ENCODE data around the gene ZNF618.

DNA sequence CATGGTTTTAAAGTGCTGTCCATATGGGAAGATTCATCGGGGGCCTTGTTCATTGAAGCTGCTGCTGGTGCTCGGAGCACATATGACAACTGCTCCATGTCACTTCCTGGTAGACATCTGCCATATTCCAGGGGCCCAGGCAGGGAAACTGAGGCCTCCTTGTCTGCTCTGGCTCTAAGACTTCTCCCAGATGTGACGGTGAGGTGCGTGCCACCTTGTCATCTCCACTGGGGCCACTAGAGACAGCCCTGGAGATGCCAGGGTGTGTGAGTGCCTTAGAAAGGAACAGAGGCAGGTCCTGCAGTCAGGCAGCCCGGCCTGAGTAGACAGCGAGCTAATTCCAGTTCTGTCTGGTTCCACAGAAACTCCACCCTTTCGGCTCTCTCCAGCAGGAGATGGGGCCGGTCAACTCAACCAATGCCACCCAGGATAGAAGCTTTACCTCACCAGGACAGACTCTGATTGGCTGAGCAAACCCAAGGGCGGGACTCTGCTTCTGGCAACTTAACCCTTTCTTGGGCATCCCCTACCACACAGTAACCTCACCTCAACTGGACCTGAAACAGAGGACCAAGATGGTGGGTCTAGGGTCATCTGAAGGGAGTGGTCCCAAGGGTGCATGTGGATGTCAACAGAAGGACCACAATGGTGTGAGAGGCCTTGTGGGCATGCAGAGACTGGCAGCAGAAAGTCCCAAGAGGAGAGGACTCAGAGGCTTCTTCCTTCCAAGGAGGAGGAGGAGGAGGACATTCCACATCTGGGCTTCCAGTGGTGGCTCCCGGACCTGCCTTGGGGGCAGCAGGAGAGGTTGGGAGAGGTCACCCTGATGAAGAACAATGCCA is 77.7 kb downstream of the RGS3 start:
- PRO-cap = no peak

DNA sequence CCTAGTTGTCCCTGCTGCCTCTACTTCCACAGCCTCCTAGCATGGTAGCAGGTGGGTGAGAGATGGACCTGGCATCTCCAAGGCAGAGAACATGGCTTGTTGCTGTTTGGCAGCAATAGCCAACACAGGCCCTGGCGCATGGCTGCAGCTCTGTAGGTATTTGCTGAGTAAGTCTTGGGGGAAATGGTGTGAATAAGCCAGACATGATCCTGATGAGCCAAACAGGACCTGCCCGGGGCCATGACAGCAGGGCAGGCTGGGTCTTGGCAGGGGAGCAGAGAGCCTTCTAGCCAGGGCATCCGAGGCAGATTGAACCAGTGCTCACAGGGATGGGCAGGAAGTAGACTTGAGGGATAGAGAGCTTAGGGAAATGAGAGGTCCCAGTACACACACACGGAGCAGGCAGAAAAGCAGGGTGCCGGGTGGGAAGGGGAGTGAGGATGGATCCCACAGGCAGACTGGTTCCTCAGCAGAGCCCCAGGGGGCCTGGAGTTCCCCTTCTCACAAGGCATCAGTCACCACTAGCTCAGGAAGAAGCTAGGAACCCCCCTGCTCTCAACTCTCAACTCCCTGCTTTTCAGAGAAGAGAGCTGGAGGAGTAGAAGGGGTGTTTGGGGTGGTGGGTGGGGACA is 111.0 kb downstream of the RGS3 start:
- PRO-cap = no peak

- PRO-cap = no peak
Measured at GRCh38 chr9:113655305-113655761, 191.8 kb downstream of the RGS3 start.

DNA sequence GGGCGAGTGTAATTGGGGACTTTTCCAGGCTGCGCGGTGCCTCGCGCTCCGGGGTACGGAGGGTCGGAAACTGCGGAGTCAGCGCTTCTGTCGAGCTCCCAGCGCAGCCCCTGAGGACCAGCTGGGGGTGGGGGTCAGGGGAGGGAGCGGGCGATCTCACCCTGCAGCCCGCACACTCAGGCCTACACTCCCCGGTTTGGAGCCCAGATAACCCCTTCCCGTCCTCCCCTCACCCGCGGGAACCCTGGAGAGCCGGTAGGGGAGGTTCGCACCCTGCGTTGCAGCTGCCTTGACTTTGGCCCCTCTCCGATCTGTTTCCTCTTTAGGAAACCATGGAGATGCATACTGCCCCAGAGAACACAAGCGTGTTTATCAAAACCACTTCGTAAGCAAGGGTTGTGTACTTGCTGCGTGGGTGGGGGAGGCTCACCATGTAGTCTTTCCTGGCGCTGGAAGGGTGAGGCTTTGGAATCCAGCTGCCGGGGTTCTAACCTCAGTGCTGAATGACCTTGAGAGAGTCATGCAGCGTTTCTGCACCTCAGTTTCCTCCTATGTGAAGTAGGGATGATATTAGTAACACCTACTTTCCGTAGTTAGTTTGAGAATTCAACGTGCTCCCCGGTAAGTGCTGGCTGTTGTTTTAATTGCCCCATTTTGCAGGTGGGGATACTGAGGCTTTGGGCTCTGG is 188.1 kb upstream of the ZNF618 start:
- PRO-cap = no peak

- PRO-cap = unidirectional peak, plus-strand start at chr9:113876113
Measured at GRCh38 chr9:113875630-113876635, at the start of gene ZNF618. Gene ZNF618, plus strand, starts transcription at chr9:113876309.

GRCh38 chr9:113876636-113877106 is 562 bp downstream of the ZNF618 start:
- PRO-cap = unidirectional peak, minus-strand start at chr9:113876715

GRCh38 chr9:113963736-113964816 is 88.0 kb downstream of the ZNF618 start:
- PRO-cap = no peak

DNA sequence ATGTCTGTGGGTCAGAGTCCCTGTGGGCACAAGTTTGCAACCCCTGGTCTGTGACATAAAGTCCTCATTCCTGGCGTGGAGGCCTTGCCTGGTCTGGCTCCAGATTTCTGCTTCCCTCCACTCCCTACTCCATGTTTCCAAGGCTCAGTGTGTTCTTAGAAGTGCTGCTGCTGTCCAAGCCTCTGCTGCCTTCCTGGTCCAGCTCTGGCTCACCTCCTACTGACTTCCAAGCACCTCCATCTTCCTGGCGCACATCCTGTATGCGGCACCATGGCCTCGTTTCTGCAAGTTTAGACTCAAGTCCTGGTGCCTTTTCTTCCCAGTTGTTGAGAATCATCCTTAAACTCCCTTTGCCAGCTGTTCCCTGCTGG is 88.7 kb downstream of the AMBP start:
- PRO-cap = no peak

DNA sequence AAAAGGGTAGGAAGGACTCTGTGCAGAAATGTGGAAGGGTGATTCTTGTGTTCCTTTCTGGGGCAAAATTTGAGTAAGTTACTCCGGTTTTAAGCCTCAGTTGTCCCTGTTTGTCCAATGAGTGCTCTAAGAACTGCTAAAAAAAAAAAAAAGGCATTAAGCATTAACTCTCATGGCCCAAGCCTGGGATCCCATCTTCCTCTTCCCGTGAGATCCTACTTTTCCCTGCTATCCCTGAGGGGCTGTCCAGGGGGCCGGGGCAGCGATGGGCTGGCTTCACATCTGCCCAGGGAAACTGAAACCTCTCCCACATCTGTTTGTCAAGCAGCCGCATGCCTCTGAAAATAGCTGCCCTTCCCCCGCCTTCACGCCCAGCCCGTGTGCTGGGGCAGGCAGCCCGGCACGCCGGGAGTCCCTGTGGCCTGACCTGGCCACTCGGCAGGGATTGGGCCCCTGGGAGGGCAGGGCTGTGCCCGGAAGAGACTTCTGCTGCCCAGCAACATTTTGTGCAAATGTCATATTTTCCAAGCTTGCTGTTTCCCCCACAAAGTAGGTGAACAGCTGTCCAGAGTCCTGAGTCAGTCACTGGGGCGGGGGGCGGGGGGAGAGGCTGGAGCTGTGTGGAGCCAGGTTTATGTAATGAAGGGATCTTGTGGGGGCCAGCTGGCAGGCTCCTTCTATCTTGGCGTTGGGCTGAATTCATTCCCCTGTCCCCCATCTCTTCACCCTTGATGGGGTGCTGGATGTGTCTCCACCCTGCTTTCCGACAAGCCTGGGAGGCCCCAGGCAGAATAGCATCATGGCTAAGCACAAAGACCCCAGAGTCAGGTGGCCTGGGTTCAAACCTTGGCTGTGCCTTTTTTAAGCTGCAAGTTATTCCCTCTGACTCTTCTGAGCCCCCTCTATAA is 8.2 kb downstream of the COL27A1 start:
- PRO-cap = no peak

GRCh38 chr9:114168391-114169209 is 13.3 kb downstream of the COL27A1 start:
- PRO-cap = no peak

DNA sequence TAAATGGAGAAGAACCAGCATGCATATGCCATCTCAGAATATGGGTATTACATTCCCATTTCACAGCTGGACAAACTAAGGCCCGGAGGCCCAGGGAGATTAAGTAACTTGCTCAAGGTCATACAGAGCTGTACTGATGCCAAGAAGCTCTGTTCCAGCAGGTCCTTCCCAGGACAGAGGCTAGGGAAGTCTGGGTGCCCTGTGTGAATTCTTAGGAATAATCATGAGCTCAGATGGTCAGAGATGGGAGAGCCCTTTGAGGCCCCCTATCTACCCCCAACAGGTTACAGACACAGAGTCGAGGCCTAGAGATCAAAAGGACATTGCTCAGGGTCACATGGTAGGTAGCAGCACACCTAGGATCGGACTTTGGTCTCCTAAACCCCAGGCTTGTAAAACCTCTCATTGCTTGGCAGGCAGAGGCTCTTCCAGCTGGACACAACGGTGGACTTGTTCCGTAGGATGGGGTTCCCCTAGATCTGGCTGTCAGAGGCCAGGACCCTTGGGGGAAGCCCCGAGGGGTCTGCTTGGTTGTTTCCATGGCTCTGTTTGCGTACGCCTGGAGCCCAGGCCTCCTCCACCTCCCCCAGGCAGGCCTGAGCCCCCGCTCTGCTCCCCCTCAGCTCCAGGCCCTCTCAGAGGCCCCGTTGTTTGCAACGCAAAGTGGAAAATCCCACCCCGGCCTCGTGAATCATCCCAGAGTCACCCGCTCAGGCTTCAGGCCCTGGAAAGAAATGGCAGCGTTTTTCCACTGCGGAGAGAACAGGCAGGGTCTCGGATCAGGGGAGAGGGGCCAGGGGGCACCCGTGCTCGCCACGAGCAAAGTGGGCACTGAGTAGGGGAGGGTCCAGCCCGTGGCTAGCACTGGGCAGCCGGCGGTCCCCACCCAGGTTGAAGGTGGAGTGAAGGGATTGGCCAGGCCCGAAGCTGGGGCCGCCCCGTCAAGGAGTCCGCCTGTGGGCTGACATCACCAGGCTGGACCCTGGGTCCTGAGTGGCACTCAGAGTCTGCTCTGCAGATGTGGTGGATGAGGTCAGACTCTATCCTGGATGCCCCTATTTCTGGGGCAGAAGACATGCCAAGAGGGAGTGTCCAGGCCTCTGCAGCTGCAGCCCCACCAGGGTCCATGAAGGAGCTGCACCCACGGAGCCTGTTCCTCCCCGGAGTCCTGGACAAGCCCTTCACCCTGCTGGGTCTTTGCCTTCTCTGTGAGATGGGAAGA is 19.7 kb downstream of the COL27A1 start:
- PRO-cap = bidirectional peak, plus-strand start at position 756 of the sequence, minus-strand start at position 611 of the sequence

DNA sequence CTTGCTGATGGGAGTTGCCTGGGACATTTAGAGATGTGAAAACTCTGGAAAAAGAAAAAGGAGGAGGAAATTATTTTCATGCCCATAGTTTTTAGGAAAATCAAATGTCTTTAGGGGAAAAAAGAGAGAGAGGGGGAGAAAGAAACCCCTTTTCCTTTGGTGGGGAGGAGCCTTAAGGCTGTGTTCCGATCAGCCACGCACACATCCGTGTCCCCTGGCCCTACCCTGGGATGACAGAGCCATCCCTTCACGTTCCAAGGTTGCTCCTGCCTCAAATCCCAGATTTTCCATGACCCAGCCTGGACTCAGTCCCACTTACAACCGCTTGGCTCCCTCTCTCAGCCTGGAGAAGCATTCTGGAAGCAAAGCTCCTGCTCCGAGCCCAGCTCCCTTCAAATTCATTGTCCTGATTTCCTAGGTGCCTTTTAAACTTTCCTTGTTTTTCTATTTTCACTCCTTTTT is 78.4 kb downstream of the COL27A1 start:
- PRO-cap = no peak

DNA sequence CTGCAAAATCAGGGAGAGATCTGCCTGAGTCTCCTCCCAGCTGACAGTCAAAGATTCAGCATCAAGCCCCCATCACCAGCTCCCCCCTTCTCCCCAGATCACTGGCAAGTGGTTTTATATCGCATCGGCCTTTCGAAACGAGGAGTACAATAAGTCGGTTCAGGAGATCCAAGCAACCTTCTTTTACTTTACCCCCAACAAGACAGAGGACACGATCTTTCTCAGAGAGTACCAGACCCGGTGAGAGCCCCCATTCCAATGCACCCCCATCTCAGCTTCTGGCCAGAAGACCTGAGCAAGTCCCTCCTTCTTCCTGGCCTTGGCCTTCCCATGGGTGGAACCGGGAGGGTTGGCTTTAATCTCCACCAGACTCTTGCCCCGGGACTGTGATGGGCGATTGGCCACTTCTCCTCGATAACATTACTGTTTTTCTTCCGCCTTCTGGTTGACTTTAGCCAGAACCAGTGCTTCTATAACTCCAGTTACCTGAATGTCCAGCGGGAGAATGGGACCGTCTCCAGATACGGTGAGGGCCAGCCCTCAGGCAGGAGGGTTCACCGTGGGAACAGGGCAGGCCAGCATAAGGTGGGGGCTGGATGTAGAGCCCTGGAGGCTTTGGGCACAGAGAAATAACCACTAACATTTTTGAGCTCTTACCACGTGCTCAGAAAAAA is 805 bp downstream of the ORM2 start:
- PRO-cap = no peak

DNA sequence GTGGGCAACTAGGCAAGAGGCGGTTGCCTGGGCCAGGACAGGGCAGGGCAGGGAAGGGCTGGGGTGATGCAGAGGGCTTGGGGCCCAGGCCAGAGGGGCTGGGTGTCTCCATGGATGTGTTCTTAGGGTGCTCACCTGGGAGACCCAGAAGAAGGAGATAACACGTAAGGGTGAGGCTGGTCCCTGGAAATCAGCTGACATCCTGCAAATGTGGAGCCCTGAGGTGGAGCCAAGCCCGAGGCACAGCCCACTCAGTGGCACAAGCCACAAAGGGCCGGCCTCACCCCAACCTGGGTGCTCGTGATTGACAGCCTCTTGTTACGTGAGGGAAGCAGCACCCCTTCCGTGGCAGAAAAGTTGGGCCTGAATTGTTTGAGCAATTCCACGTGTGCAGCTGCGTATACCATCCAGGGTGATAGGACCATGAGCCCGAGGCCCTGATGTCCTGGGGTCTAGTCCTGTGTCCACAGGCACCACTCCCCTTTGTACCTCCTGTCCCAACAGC is 4.7 kb downstream of the ORM2 start:
- PRO-cap = no peak

GRCh38 chr9:114335214-114335661 is 5.6 kb downstream of the ORM2 start:
- PRO-cap = no peak

- PRO-cap = no peak
Measured at GRCh38 chr9:114369880-114370738, 17.7 kb downstream of the AKNA start.

- PRO-cap = no peak
Measured at GRCh38 chr9:114392577-114393069, 4.8 kb upstream of the AKNA start.

DNA sequence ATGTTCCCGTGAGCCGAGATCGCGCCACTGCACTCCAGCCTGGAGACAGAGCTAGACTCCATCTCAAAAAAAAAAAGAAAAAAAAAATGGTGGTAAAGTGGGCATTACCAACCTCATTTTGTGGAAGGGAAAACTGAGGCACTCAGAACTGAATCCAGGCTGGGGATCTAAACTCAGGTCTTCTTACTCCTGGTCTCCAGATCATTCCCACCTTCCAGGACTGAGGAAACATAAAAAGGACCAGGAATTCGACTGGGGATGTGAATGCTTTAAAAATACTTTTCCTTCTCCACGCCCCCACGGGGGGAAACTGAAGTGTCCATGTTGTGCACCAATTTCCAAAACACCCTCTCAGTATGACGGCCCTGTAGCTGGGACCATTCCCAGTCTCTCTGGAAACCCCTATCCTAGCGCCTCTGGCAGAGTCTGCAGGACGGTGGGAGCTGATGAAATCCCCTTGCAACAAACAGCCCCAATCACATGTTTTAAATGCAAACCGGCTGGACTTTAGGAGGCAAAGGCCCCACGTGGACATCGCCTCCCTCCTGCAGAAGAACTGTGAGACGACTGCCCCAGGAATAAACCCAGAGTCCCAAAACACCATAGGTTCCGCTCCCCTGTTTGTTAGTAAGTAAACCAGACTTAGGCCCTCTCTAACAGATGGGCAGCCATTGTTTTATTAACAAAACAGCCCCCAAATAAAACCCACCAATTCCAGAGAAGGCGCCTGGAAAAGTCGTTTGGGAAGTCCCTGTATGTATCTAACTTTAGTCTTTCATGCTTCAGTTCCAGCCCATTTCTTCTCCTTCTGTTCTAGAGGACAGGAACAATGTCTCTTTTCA is 9.1 kb upstream of the AKNA start:
- PRO-cap = no peak

DNA sequence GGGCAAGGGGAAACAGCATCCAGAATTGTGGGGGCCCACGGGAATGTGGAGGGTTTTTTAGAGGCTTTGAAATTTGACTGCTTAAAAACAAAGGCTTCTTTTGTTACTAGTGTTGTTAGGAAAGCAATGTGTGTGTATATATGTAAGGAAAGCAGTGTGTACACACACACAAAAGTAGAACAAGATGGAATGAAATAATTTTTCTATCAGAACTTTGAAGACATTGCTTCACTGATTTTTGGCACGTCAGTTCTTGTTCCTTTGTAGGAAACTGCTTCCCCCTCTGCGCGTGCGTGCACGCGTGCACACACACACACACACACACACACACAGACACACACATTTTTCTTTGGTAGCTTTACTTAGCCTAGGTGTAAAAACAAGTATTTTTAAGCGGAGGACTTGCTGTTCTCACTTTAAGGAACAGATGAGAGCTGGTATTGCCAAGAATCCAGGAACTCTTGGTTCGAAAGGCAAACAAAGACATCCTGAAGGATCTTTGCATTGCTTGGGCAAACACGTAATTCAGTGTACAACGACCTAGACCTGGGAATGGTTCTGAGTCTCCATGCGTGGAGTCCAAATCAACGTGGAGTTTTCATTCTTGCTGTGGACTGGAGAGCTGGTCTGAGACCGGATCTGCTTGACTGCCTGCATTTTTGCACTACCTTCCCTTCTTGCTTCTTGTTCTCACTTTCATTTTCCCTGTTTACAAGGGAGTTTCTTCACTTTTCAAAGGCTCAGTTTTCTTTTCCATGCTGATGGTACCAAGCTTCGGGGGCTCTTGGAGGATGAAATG is 8.1 kb downstream of the TMEM268 start:
- PRO-cap = no peak

GRCh38 chr9:114690896-114691479 is 9.0 kb upstream of the TEX48 start:
- PRO-cap = bidirectional peak, plus-strand start at chr9:114691316, minus-strand start at chr9:114691118

Measured in vermiform appendix (tissue), 1 donor.